M059J (cell line): ENCODE data around the genes SRBD1 and PRKCE.

DNA sequence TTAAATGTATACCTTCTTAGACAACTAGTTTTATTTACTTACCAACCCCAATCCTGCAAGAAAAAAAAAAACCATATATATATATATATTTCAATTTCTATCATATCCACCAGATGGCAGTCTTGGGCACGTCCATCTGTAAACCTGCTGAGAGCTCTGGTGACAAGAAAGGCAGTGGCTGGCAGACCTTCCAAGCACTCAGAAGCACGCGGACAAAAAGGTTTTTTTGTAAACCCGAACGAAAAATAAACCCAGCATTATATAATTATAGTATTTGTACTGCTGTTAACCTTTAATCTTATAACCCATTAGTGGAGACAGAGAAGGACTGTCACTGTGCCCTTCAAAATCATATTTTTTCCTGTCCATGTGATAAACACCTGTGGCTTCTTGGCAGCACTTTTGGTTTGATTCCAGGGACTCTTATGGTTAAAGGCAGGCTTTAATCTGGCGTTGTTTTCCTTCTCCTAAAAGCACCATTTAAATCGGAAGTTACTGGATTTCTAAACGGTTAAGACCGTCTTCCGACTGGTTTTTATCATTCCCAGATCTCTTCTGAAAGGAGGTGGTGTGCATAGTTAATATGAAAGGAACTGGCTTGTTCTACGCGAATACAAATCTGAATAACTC, 31.1 kb upstream of the SLC3A1 start:
- RAMPAGE, long total RNA = no peak

DNA sequence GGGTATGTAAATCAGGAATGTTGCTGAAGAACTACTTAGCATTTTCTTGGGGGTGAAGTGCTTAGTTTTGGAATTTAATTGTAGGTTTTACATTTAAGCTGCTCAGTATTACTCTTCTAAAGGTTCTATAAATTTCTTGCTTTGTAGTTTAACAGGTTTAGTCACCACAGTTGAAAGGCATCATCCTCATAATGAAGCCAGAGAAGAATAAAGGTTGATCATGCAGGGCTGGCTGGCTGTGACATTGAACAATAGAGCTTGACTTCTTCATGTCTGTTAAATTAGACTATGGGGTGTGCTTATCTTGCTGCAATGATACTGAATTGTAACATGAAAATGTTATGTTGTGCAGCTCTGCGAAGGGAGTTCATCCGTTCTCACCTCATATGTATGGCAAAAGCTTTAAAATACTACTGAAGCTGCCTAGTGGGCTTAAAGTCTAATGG, 81.7 kb downstream of the CAMKMT start:
- RAMPAGE, long total RNA = no peak

DNA sequence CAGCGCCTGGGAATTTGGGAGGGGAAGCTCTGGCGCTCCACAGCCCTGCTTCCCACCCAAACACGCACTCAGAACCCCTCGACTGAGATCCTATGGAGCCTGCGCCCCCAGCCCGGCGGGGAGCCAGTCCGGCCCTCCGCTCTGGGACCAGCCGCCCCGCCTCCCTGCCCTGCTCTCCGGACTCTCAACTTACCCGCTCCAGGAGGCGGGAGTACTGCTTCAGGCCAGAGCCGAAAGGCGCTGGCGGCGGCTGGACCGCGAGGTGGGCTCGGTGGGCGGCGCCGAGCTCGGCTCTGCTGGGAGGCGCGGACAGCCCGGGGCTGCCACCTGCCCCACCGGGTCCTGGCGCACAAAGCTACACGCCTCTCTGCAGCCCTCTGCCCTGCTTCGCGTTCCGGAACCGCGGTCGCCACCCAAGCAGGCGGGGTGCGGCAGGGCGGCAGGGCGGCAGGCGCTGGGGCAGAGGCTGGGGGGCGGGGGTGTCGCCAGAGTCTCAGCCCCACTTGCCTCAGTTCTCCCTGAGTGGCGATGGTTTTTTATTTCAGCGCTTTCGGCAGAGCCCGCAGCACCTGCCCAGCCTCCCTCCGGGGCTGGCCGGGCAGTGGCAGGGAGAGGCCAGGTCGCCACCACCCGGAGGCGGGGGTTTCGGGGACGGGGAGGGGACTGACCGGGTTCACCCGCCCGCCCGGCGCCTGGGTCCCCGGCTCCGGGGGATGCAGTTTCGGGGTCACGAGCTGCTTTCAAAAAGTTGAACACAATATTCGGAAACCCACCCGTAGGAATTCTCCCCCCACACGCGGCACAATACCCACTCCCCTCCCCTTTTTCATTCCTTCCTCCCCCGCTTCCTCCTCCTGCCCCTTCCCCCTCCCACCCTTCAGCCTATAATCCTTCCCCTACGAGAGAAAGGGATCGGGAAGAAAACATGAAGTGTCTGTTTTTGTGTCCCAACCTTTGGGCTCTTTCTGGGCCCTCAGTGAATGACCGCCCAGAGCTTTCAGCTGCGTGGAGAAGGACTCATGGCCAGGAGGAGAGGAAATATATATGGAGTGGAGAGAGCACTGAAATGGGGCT, 2.5 kb upstream of the SIX3 start:
- RAMPAGE, long total RNA = no peak

GRCh38 chr2:45332556-45333189, 278.4 kb downstream of the SRBD1 start:
- RAMPAGE, long total RNA = no peak

DNA sequence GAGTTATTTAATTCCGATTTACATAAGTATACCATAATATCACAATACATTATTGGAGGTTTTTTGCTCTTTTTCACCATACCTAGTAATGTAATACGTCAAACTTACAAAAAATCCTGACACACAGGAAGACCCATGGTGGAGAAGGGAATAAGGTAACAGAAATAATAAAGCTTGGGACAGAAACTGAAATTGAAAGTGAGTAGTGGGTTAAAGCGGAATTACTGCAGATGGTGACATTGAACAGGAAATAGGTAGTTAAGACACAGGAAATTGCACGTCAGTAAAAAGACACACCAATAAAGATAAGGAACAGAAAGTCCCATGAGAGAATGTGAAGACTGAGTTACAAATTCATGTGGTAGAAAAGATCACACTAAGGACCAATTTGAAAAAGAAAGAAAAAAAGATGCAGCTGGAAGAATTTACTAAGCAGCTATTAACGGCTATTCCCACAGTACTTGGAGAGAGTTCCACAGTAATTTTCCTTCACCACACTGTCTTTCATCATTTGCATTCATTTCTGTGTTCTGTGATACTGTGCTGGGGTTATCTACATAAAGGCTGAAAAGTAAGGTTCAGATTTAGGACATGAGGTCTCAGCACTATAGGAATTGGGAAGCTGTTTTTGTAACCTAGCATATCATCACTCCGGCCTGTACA, 43.1 kb downstream of the SRBD1 start:
- RAMPAGE, long total RNA = no peak

GRCh38 chr2:45610386-45611588, at the start of gene SRBD1:
SRBD1 (minus strand) TSS chr2:45611267.
- RAMPAGE, long total RNA = start-site peak on the minus strand at chr2:45611245-45611274, 58 and 46 reads in 2 replicates

- RAMPAGE, long total RNA = no peak
Observed at GRCh38 chr2:45649416-45649822, 2.1 kb upstream of the PRKCE start.

DNA sequence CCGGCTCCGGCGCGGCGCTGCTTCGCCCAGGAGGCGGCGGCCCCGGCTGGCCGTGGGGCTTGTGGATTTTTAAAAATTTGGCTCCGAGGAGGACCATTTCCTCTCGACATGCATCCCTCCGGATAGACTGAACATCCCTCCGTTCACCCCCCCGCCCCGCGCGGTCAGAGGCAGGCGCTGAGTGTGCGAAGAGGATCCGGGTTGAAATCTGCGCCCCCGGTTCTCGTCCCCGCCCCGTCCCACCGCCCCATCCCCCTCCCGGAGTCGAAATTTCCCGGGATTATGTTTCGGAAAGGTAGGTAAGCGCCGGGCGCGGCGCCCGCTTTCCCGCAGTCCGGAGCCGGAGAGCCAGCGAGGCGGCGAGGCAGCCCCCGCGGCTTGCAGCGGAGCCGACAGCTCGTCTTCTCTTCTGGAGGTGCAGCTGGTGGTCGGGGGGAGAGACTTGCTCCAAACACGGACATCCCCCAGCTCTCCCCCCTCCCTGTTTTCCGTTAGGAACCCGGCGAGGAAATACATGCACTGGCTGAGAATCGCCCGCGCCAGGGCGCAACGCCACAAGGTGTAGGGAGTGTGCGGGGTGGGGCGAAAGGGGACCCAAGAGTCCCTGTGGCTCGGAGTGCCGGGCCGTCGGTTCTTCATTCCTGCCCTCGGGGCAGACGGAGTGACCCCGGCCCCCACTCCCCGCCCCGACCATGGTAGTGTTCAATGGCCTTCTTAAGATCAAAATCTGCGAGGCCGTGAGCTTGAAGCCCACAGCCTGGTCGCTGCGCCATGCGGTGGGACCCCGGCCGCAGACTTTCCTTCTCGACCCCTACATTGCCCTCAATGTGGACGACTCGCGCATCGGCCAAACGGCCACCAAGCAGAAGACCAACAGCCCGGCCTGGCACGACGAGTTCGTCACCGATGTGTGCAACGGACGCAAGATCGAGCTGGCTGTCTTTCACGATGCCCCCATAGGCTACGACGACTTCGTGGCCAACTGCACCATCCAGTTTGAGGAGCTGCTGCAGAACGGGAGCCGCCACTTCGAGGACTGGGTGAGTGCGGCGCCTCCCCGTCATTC, at the start of gene PRKCE:
PRKCE (plus strand) TSS at position 267 of the 1,066 bp plus-strand sequence.
- RAMPAGE, long total RNA = no peak

DNA sequence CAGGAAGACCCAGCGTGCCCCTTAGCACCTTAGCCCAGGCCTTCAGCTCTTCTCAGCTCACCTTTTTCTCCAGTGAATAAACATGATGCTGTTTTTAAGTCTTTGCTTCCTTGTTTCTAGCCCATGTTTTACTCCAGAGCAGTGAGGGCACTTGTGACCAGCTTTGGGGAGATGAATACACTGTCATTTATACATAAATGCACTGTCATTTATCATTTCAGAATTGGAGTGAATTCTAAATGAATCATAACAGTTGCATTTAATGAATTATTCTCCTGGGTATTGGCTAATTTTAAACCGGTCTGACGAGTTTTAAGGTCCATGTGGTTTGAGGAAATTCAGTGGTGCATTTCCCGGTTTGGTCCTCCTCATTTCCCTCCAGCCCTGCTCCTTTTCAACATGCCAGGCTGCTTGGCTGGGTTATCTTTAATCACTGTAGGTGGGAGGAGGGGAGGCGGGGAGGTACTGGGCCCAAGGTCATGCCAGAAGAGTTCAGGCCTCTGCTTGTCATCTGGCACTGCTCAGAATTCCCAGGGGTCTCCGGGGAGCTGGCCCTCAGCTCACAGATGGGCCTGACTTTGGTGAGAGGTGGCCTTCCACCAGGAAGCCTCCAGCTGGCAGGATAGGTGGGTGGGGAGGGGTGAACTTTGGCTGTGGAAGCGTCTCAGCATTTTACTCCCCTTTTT, 23.9 kb downstream of the PRKCE start:
- RAMPAGE, long total RNA = no peak

DNA sequence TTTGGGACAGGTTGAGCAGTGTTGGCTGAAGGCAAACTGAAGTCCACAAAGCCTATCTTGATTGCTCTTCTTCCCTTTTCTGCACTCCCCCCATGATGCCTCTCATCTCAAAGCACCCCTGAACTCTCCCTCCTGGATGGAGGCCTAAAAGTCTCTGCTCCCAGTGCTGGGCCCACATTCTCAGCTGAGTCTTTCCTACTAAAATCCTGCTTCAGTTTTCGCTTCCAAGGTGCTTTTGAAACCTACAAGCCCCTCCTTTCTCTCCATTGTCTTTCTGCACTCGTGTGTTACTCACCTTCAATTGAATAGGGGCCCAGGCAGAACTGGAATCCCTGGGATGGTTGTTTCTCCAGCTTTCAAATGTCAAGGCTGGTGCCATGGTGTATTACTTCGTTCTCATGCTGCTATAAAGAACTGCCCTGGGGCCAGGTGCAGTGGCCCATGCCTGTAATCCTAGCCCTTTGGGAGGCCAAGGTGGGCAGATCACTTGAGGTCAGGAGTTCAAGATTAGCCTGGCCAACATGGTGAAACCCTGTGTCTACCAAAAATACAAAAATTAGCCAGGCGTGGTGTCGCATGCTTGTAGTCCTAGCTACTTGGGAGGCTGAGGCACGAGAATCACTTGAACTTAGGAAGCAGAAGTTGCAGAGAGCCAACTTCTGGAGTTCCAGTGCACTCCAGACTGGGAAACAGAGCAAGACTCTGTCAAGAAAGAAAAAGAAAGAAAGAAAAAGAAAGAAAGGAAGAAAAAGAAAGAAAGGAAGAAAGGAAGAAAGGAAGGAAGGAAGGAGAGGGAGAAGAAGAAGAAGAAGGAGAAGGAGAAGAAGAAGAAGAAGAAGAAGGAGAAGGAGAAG, 64.6 kb downstream of the PRKCE start:
- RAMPAGE, long total RNA = no peak

GRCh38 chr2:45921027-45921523, 269.6 kb downstream of the PRKCE start:
- RAMPAGE, long total RNA = no peak

GRCh38 chr2:45926575-45927453, 275.3 kb downstream of the PRKCE start:
- RAMPAGE, long total RNA = no peak

- RAMPAGE, long total RNA = no peak
Observed at GRCh38 chr2:45964243-45964952, 312.9 kb downstream of the PRKCE start.

DNA sequence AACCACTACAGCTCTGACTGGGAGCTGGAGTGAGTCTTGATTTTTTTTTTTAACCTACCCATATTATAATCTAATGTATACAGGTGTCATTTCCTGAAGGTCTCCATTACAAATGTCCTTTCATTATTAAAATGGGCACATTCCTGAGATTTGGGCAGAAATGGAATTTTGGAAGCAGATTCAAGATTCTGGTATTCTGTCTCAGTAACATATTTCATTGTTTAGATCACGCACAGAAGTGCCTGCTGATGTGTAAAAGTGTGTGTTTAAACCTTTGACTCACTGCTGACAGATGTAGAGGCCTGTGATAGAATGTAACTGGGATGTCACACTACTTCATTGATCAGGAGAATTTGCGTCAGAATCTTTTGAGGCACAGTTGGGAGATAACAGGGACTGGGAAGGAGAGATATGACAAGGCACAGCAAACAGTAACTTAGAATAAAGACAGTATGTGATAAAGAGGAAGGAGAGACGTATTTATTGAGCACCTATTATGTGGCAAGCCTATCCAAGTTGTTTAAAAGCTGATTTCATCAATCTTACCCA, 276.8 kb upstream of the EPAS1 start:
- RAMPAGE, long total RNA = no peak

DNA sequence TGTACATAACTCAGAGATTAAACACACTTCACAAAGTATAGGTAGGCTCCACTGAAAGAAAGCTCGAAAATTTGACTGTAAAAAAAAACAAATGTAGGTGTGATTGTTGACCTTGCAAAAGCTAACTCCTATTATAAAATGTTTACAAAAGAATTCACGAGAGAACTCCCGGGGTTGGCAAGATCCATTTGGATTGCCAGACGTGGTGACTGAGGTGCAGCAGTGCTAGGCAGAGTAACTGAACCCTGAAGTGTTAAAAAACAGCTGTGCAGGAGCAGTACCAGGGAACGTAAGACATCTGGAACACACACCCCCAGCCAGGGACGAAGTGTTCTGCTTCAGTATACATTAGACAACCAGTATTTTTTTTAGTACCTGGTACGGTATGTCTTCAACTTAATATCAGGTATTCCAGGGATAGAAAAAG, 272.2 kb upstream of the EPAS1 start:
- RAMPAGE, long total RNA = no peak

DNA sequence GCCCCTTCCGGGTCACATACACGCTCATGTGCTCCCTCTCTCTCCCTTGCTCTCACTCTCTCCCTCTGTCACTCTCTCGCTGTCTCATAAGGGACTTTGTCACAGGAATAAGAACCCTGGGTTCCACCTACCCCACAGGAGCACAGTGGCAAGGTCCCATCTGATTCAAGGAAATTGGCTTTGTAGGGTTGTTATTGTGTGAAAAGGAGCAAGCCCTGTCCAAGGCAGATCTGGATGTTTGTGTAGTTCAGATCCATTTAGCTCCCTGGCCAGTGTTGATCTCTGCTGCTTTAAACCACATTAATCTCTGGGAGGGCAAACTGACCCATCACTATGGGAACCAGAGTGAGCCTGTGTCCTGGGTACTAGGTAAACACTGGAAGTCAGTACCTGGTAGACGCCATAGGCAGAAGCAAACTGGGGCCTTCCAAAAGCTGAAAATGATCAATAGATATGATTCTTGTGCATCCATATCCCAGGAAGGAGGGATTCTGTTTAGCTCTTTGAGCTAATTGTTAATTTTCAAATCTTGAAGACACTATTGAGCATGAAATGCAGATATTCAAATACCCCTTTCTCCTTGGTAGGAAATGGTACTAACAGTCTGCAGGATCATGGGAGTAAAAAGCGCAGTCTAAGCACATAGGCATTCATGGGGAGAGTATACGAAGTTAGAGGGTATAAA, 271.5 kb upstream of the EPAS1 start:
- RAMPAGE, long total RNA = no peak

DNA sequence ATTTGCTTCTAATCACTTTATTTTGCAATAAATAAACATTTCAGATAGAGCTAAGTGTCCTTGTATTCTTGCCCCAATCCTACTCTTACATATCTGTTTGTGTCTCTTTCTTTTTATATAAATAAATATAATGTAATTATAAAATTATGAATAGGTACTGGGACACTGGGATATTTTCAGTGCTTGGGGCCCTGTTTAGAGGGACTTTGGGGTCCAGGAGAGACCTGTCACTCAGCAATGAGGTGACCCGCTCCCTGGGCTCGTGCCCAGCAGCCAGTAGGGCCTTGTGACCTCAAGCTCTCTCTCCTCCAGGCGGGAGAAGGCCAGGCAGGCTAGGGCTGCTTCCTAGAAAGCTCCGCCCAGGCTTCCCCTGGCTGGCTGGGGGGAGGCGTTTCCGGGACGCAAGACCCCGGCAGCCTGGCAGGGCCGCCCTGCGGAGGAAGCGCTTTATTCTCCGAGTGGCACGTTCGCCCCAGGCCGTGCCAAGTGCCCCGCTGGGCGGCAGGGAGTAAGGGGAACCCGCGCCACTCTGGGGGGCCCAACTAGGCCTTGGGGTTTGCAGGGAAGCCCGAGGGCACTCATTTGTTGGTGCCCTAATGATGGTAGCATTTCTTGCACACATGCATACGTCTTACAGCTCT, 21.3 kb upstream of the EPAS1 start:
- RAMPAGE, long total RNA = no peak

DNA sequence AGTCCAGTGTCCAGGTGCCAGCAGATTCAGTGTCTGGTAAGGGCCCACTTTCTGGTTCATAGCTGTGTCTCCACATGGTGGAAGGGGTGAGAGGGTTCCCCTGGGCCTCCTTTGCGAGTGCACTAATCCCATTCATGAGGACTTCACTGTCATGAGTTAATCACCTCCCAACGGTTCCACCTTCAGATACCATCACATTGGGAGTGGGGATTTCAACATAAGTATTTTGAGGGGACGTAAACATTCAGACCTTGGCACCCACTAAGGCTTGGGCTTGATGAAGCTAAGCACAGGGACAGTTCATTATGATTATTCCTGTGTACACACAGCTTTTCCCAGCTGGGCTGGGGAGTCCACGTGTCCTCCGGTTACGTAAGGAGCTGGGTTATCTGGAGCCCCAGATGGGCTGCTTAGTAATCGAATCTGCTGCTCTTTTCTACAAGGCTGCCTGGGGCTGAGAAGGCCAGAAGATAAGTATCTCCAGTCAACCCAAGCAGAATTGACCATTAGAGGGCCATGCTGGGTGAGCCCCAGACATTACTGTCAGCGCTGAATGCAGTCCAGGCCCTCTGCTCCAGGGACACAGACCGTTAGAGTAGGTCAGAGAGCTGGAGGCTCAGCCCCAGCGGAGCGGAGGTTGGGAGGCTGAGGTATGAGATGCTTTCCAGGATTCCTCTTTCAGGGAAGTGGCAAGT, 42.7 kb downstream of the EPAS1 start:
- RAMPAGE, long total RNA = no peak

DNA sequence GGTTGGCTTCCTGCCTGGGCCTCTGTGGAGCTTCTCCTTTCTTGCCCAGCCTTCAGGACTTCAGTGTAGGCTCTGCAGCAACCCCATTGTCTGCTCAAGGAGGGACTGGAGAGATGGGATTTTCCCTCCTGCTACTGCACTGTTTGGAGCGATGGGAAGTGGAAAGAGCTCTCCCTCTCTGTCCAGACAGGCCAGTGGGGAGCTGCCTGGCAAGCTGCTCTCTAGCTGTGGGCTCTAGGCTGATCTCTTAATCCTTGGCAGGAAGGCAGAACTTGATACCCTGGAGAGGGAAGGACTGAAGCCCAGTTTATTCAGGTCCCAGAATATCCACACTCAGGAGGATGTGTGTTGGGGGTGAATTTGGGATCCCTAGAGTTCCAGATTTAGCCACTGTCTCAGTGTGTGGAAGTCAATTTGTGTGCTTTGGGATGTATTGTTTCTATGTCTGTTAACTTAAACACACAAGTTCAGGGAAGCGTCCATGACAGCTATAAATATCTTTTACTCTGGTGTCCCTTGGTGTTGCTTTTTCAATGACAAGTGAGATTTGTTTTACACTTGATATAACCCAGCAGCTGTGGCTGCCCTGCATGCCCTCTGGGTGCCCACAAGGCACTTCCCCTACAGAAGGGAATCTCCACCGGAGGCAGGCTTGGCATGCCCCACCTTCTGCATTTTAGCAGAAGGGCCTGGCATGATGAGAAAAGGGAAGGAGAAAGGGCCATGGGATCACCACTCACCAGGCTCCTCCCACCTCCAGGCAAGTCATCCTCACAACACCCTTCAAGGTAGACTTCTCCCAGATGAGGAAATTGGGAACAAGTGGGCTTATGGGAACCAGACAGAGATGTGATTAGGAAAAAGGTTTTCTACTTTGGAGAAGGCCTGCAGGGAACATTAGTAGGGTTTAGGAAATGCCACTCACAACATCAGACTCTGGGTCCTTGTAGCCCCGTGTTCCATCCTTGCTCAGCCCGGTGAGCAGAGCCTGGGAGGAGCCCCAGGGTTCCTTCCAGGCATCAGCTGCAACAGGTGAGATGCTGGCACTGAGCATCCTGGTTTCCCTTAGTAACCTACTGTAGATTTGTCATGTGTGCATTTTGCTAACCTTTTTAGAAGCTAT, 5.7 kb upstream of the ATP6V1E2 start:
- RAMPAGE, long total RNA = no peak

DNA sequence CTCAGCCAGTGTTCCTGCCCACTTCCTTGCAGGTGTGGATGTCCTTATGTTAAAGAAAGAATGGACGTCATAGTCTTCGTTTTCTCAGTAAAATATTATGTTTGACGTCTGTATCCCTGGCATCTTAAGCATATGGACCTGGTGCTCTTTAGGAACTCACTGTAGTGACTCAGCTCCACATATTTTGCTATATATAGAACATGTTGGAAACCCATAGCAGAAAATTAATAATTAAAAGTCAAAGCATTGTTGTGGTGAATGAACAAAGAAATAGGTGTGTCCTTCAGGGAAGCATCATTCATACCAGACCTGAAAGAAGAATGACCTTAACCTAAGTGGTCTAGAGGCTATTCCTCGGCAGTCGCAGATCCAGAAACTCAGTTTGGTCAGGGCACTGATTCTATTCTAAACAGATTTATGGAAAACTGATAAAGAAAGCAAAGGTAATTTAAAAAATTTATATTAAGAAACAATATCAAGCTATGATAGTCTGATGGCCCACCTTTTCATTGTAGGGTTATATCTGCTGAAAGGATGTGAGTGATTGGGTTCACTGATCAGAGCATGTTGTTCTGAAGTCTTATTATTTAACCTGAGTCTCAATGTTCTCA, 20.5 kb downstream of the SOCS5 start:
- RAMPAGE, long total RNA = no peak